ENCODE measurements around the gene USP17L10.

- RRBS, result no CpG with 5 or more reads among the region's 13 CpGs
Observed at GRCh38 chr4:7789052-7789580, 150.5 kb downstream of the AFAP1 start.

- RRBS, result no CpG with 5 or more reads among the region's 19 CpGs
Observed at GRCh38 chr4:7805958-7806621, 133.6 kb downstream of the AFAP1 start.

DNA sequence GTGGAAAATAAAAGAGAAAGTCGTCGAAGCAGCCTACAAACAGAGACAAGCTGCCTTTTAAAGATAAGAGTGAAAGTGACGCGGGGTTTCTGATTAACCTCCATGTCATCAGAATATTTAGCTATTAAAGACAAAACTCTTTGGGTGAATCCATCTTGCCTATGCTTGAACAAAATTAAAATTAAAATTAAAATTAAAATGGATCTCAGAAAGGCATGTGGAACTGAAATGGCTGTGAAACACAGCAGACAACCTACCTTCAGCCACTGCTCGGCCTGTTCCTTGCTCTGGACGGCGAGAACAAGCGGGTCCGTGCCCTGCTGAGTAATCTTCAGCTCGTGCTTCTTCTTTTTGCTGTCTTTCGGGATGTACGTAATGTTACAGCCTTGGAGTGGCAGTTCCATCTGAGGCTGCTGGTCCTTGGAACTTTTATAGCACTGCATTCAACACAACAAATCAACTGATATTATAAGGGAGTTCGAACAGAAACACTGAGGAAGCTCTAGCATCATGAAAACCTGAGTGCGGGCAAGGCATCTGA lies 101.3 kb downstream of the AFAP1 start:
- RRBS, result no CpG with 5 or more reads among the region's 14 CpGs

- RRBS, result 10% methylated on average over 2 of the region's 24 CpGs
Observed at GRCh38 chr4:8069961-8071121, 88.3 kb downstream of the ABLIM2 start.

GRCh38 chr4:8117224-8117814 lies 41.3 kb downstream of the ABLIM2 start:
- RRBS, result no CpG with 5 or more reads among the region's 9 CpGs

- RRBS, result 79% methylated on average over 4 of the region's 15 CpGs
Observed at GRCh38 chr4:8120369-8120872, 38.2 kb downstream of the ABLIM2 start.

GRCh38 chr4:8165755-8165978 lies 7.1 kb upstream of the ABLIM2 start:
- RRBS, result no CpG with 5 or more reads among the region's 2 CpGs

DNA sequence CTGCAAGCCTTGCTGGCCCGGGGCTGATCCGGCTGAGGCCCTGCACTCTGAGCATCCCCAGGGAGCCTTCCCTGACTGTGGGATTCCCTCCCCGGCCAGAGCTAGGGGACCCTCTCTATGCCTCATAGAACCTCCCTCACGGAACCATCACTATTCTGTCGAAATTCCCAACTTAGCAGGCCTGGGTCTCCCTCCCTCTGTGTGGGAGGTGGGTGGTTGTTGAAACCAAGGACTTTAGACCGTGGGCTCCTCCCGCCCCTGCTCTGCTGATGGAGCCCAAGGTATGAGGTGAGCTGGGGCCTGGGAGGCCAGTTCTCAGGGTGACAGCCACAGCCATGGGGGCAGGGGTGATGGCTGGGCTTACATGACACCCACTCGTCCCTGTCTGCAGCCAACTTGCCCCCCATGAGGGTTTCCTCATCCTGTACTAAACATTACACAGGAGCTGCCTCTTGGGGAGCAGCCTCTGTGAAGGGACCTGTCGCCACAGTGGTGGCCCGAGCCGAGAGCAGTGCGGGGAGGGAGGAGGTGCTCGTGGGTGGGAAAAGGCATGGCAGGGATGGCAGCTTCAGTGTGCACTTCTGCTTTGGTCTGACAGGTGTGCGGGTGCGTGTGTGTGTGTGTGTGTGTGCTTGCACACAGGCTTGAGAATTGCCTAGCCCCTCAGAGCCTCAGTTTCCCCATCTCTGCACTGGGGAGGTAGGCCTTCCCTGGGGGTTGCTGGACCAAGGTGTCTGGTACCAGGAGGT lies 3.8 kb downstream of the SH3TC1 start:
- RRBS, result 58% methylated on average over 3 of the region's 15 CpGs

- RRBS, result no CpG with 5 or more reads among the region's 6 CpGs
Observed at GRCh38 chr4:8221380-8222042, 22.4 kb downstream of the SH3TC1 start.

DNA sequence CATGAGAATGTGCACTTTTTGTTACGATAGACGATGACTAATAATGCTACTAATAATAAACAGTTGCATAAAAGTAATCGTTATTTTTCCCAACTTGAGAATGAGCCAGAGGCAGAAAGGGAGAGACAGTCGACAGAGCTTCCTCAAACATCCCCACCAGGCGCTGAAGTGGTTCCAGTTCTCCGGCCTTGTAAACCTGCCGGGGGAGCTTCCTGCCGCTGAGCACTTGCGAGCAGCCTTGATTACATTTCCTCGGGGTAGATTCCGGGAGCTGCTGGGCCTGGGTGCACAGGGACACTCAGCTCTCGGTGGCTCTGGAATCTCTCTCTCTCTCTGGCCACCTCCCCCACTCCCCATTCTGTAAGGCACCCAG lies 8.8 kb upstream of the HTRA3 start:
- RRBS, result 44% methylated on average over 5 of the region's 12 CpGs

DNA sequence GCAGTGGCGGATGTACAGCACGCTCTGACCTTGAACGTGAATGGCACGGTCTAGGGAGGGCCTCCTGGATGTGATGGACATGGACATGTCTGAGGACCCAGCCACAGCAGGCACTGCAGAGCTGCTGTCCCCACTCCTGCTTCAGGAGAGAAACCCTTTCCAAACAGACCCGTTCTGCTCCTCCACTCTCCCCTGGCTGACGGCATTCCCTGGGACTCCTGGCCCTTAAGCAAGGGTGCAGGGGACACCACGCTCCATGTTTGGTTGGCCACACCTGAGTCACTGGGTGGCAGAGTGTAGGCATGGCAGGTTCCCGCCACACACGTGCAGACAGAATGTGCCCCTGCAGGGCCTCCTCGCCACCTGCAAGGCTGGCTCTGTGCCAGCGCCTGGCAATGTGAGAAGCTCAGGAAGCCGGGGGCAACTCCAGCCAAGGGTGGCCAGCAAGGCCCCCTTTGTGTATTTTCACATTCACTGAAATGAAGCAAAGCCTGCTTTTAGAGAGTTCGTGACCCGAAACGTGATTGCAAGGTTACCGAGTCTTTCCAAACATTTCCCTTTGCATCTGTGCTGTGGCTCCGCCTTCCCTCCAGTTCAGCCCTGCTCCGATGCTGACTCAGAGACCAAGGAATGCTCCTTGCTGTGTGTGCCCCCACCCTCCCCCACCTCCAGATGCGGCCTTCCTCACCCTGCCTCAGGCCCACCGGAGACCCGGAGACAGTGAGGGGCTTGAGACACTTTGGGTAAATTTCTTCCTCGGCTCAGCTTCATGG lies 46.1 kb downstream of the HTRA3 start:
- RRBS, result 65% methylated on average over 2 of the region's 22 CpGs

GRCh38 chr4:8422246-8422740 lies 18.2 kb downstream of the ACOX3 start:
- RRBS, result no CpG with 5 or more reads among the region's 4 CpGs

GRCh38 chr4:8427651-8428239 lies 12.8 kb downstream of the ACOX3 start:
- RRBS, result 2% methylated on average over 5 of the region's 16 CpGs

DNA sequence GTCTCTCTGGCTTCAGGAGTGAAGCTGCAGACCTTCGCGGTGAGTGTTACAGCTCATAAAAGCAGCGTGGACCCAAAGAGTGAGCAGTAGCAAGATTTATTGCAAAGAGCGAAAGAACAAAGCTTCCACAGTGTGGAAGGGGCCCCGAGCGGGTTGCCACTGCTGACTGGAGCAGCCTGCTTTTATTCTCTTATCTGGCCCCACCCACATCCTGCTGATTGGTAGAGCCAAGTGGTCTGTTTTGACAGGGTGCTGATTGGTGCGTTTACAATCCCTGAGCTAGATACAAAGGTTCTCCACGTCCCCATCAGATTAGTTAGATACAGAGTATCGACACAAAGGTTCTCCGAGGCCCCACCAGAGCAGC lies 50.0 kb downstream of the TRMT44 start:
- RRBS, result no CpG with 5 or more reads among the region's 10 CpGs

DNA sequence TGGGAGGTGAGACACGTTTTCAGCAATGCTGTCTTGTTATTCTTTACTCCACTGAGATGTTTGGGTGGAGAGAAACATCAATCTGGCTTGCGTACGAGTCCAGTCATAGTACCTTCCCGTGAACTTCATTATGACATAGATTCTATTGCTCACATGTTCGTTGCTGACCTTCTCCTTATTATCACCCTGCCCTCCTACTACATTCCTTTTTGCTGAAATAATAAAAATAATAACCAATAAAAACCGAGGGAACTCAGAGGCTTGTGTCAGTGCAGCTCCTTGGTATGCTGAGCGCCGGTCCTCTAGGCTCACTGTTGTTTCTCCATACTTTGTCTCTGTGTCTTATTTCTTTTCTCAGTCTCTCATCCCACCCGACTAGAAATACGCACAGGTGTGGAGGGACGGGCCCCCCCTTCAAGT lies 84.5 kb upstream of the HMX1 start:
- RRBS, result no CpG with 5 or more reads among the region's 11 CpGs

DNA sequence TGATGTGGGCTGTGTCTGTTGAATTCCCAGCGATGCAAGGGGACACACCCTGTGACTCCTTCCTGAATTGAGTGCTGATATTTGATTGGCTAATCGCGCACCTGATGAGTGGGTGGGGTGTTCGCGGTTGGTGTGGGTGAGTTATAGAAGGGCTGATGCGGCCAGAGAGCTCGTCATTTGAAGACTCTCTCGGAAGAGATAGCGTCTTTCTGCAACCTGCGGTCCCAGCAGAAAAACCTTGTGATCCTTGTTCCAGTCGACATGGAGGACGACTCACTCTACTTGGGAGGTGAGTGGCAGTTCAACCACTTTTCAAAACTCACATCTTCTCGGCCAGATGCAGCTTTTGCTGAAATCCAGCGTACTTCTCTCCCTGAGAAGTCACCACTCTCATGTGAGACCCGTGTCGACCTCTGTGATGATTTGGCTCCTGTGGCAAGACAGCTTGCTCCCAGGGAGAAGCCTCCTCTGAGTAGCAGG lies at the start of gene USP17L10:
TSS of gene USP17L10 (plus strand) at position 262 of the 480 bp plus-strand sequence.
- RRBS, result no CpG with 5 or more reads among the region's 16 CpGs

- RRBS, result no CpG with 5 or more reads among the region's 2 CpGs
Observed at GRCh38 chr4:9602127-9602390, 157.8 kb downstream of the DEFB131A start.

- RRBS, result 4% methylated on average over 17 of the region's 62 CpGs
Observed at GRCh38 chr4:10018562-10019492, 2.5 kb downstream of the SLC2A9 start.

DNA sequence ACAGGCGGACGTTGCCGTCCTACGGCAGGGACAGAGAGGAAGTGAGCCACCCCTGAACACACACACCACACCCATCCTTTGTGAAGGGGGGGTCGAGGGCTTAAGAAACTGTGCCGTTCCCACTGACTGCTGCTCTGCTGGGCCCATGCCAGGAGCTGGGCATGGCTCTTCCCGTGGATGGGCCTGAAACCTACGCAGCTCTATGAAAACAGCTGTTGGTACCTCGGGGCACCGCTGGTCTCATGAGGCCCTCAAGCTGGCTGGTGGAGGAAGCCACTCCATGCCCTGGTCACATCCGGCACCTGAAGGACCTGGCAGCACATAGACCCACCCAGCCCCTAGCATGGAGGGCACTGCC lies 38.7 kb downstream of the WDR1 start:
- RRBS, result no CpG with 5 or more reads among the region's 11 CpGs

- RRBS, result 92% methylated on average over 4 of the region's 28 CpGs
Observed at GRCh38 chr4:10087982-10088931, 28.3 kb downstream of the WDR1 start.

Data from mononuclear cell (primary cell).